WTC11 (cell line): ENCODE data around the genes MUS81, FIBP, BRMS1, MRPL11 and RBM14.

- PRO-cap = bidirectional peak, plus-strand start at chr11:65860483, minus-strand start at chr11:65860299; bidirectional peak, plus-strand start at chr11:65860754, minus-strand start at chr11:65860755
Measured at GRCh38 chr11:65859892-65860929, at the start of gene MUS81. MUS81 (plus strand) TSS chr11:65860433.

DNA sequence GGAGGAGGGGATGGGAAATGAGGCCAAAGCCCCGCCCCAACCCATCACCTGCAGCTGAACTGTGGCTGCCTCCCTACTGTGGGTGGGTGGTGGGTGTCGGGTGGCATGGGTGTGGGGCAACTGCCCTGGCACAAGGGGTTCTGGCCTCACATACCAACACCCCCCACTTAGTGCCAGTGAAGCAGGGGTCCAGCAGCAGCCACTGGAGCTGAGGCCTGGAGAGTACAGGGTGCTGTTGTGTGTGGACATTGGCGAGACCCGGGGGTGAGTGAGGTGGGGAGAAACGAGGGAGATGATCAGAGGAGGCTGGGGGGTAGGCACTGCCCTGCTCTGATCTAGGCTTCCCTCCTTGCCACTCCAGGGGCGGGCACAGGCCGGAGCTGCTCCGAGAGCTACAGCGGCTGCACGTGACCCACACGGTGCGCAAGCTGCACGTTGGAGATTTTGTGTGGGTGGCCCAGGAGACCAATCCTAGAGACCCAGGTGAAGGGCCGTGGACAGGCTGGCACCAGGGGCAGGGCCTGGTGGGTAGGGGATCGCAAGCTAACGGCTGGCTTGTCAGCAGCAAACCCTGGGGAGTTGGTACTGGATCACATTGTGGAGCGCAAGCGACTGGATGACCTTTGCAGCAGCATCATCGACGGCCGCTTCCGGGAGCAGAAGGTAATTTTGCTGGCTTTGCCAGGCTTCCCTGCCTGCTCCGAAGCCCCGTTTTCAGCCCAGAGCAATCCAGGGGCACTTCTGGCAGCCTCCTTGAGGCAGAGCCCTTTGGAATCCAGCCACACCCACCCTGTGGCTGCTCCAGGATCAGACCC is 3.2 kb downstream of the MUS81 start:
- PRO-cap = no peak

DNA sequence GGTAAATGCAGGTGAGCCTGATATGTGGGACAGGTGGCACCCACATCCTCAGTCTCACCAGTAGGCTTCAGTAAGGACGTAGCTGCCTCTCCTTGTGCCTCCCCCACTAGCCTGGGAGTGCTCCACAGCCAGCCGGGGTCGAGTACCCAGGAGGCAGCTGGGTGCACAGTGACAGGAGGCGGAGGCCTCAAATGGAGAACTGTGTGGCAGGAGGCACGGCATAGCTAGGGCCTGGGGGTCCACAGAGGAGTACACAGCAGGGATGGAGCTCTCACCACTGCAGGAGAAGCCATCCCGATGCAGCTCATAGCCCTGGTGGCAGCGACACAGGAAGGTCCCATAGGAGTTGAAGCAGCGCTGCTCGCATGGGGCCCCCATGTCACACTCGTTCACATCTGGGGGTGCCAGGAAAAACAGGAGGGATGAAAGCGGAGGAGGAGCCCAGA is 3.0 kb downstream of the EFEMP2 start:
- PRO-cap = no peak

DNA sequence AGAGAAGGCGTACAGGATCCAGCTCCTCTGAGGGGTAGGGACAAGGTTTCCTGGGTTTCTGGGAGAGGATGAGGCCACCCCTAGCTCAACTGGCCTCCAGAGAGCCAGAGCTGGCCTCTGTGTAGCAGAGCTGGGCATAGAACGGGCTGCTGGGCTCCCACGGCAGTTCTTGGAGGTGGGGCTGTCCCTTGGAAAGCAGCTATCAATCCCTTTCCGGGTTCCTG is 971 bp downstream of the EFEMP2 start:
- PRO-cap = no peak

DNA sequence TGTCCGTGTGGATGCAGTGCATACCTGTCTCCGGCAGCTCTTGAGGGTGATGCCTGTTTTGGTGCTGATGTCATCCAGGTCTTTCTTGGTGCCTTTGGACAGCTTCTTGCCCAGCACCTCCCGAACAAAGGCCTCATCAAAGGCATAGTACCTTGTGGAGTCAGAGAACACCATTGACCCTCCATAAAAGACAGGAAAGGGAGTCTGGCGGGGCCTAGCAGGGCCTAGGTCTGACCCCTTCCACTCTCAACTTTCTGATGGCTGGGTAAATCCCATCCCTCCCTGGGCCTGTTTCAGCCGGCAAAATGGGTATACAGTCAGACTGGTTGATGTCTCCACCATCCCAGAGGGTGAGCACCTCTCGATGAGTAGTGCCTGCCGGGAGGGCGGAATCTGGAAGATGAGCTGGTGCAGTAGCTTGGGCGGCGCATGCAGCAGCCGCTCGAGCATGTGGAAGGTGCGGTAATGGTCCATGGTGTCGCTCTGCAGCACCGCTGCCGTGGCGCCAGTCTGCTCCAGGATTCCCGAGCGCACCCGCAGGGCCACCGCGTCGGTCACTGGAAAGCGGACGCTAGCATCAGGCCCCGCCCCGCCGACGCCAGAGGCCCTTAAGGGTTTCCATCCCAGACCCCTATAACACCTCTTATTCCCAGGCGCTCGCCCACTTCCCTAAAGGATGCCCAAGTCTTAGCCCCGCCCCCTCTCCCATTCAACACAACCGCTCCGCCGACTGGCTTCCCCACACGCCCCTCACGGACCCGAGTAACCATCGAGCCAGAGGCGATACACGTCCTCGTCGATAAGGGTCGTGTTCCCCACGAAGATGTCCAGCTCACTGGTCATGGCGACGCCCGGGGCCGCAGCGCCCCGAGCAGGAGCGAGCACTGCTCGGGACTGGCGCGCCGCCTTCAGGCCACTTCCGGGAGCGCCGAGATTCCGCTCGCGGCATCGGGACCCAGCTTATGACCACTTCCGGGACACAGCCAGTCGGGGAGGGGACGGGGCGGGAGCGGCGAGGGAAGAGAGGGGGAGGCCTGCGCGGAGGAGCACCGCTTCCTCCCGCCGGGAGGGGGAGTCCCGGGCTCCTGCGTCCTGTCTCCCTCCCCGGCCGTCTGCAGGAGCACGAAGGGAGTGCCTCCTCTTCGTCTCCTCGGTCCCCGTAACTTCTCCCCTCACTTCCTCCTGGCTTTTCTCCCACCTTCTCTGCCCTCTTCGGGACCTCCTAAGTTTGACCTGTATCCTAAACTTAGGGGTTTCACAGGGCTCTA is at the start of gene FIBP:
FIBP (minus strand) TSS at position 896 of the 1,268 bp plus-strand sequence.
- PRO-cap = bidirectional peak, plus-strand start at position 430 of the sequence, minus-strand start at position 485 of the sequence; bidirectional peak, plus-strand start at position 663 of the sequence, minus-strand start at position 559 of the sequence; bidirectional peak, plus-strand start at position 1,095 of the sequence, minus-strand start at position 896 of the sequence

GRCh38 chr11:65903020-65903625 is 2.9 kb upstream of the FOSL1 start:
- PRO-cap = no peak

DNA sequence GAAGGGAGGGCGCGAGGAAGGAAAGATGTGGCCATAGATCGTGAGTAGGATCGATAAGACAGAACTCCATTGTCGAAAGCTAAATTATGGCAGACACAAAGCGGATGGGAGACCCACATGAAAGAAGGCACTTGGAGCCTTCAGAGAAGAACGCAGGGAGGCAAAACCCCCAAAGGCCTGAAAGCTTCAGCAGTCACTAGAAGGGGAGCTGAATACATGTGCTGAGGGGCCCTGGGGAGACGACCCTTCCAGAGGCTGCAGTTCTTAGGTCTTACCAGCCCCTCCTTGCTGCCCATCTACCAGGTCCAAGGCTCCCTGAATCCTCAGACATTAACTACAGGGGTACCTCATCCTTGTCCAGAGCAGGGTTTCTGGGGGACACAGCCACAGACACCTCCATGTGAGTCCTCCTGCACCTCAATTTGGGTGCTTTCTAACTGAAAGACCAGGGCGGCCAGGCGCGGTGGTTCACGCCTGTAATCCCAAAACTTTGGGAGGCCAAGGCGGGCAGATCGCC is 13.8 kb downstream of the EIF1AD start:
- PRO-cap = no peak

GRCh38 chr11:66012929-66013550 is 1.2 kb downstream of the CST6 start:
- PRO-cap = no peak

DNA sequence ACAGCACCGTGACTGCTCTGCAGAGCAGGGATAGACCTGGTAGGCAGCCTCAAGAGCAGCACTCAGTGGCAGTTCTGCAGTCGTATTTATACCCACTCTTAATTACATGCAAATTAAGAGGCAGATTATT is 73.9 kb upstream of the KLC2 start:
- PRO-cap = unidirectional peak, minus-strand start at position 60 of the sequence

GRCh38 chr11:66216289-66216881 is 41.1 kb upstream of the KLC2 start:
- PRO-cap = no peak

DNA sequence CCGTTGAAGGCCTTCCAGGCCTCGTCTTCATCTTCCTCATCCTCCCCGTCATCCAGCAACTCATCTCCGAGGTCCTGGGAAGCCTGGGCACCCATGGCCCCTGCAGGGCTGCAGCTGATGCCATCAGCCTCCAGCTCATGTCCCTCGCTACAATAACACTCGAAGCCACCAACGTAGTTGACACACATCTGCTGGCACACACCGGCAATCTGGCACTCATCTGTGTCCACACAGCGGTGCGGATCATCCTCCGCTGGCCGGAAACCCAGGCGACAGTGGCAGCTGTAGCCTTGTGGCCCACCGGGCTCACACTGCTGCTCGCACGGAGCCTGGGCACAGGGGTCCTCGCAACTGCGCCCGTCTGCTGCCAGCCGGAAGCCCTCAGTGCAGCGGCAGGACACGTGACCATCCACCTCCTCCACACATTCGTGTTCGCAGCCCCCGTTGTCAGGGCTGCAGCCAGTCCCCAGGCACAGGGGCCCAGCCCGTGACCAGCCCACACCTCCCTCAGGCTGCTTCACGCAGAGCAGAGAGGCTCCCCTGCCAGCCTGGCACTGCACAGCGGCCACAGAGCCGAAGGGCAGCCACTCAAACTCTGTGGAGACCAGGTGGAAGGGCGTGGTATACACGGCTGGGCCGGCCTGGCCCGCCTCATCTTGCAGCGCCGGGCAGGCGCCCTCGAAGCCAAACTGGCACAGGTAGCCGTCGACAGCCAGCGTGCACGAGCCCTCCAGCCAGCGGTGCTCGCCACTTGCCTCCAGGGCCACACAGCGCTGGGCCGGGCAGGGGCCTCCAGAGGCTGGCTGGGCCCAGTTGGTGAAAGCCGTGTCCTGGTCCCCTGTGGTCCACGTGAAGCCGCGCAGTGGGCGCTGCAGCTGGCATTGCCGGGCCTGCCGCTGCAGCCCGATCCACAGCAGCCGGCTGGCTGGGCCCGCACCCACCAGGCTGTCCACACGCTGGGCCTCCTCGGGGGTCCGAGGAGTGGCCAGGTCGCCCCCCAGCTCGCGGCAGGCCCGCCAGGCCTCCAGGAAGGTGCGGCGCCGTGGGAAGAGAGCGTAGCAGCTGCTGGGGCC is 640 bp downstream of the CD248 start:
- PRO-cap = no peak

- PRO-cap = no peak
Measured at GRCh38 chr11:66332254-66332866, 3.9 kb downstream of the RIN1 start.

- PRO-cap = no peak
Measured at GRCh38 chr11:66336897-66337344, 687 bp upstream of the RIN1 start.

GRCh38 chr11:66344760-66345671 is at the start of gene BRMS1:
BRMS1 (minus strand) TSS chr11:66345104.
- PRO-cap = bidirectional peak, plus-strand start at chr11:66345216, minus-strand start at chr11:66345056

- PRO-cap = no peak
Measured at GRCh38 chr11:66351361-66351646, 3.9 kb upstream of the B4GAT1 start.

- PRO-cap = bidirectional peak, plus-strand start at chr11:66438796, minus-strand start at chr11:66438749
Measured at GRCh38 chr11:66437810-66438919, at the start of gene MRPL11. MRPL11 (minus strand) TSS chr11:66438848.

- PRO-cap = no peak
Measured at GRCh38 chr11:66591157-66591583, 1.7 kb downstream of the CCDC87 start.

DNA sequence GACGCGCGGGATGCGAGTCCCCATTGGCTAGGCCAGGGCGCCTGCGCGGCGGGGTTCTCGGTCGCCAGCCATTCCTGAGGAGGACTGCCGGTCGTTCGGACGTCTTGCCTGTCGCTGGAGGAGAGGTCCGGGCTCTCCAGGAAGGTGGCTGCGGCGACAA is at the start of gene RBM14:
RBM14 (plus strand) TSS at position 71 of the 160 bp plus-strand sequence.
- PRO-cap = bidirectional peak, plus-strand start at position 71 of the sequence, minus-strand start outside the sequence

GRCh38 chr11:66626327-66627395 is 10.2 kb downstream of the RBM14 start:
- PRO-cap = no peak

DNA sequence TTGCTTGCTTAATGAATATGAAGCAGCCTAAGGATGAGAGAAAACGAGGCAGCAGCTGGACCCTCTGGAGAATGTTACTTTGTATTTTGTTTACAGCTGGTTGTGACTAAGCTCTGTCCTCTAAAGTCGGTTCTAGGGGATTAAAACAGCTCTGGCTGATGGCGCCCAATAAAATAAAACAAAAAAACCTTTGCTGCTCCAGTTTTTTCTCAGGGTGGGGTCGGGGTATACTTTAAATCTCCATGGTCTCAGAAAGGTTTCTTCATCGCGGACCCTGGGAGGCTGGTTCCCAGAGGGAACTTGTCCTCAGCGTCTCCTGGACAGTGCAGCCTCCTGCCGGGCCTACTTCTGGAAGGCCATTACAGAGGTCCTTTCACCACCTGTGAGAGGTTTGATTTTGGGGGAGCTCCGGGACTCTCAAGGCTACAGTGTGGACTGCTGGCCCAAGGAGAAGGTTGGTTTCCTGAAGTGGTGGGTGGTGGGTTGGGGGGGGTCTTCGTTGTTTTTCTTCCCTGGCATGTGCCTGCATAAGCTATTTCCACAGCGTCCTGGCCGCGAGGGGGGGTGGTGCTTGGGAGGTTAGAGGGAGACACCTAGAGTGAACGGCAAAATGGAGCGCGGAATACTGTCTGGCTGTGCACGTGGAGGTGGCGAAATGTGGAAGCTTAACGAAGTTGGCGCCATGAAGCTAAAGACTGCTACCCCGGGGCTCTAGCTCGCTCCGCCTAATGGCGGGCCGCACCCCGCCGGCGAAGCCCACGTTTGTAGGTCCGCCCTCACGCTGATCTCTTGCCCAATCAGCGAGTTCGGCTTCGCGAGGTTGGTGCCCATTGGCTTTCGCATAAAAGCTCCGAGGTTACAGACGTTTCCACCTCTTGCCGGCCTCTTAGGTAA is 587 bp upstream of the RBM4 start:
- PRO-cap = unidirectional peak, plus-strand start at position 362 of the sequence; bidirectional peak, plus-strand start outside the sequence, minus-strand start at position 727 of the sequence